ENCODE data around the genes NXPH4, GLI1 and USP15.

GRCh38 chr12:57216230-57217089 lies at the start of gene NXPH4:
Gene NXPH4 (plus strand): TSS chr12:57216794.
- PRO-cap, result unidirectional peak, plus-strand start at chr12:57216794

DNA sequence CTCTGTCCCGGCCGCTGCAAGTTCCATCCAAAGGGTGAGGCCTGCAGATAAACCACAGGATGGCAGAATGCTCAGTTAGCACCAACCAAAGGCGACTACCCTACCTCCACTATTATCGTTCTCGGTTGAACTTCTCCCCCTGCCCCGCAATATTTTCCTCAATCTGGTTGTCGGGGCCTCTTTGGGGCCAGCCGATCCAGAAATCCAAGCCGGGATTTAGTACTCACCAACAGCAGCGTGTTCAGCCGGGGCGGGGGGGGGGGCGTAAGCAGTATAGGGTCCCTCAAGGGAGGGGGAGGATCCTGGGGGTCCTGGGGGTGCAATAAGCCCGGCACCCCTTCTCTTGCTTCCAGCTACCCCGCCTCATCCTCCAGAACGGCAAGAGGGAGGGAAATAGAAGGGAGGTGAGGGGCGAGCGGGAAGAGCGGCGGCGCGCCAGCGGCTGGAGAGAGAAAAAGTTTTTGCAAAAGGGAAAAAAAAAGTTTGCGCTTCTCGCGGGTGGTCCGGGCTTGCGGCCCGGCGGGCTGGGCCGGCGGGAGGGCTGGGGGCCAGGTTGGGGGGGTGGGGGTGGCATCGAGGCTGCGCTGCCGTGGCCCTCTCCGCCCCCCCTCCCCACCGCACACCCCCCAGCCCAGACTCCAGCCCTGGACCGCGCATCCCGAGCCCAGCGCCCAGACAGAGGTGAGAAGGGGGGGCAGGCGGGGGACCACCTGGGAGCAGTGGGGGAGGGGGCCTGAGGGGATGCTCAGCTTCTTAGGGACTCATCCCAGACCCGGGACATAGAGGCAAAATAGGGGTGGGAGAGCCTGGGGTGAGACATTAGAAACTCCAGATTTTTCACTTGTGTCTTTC lies at the start of gene GLI1:
GLI1 (plus strand) TSS at position 265 of the 852 bp plus-strand sequence.
- PRO-cap, result no peak

- PRO-cap, result no peak
These were observed 7.8 kb downstream of the DCTN2 start for GRCh38 chr12:57538927-57539862.

DNA sequence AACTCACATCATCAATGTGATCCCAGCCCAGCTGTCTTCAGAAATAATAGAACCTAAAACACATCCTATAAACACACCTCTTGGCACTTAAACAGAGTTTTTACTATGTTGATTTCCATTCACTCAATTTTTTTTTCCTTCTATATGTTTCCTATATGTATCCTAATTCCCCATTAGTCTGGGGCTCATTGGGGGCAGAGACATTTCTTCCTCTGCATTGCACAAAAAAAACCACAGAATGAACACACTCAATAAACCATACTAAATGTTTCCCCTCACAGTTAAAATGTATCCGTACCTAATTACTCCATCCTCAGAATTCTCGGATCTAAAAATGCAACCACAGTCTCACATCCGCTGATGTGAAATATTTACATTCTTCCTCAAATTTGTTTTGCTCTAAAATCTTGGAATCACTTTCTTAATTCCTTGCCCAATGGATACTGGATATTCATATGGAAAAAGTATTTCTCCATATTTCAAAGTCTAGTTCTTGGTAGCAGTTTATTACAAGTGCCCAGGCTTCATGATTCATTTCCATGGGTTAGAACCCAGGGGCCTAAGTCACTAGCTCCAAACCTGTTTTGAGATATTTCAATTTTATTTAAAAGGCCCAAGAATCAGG lies 1.7 kb downstream of the DCTN2 start:
- PRO-cap, result no peak

DNA sequence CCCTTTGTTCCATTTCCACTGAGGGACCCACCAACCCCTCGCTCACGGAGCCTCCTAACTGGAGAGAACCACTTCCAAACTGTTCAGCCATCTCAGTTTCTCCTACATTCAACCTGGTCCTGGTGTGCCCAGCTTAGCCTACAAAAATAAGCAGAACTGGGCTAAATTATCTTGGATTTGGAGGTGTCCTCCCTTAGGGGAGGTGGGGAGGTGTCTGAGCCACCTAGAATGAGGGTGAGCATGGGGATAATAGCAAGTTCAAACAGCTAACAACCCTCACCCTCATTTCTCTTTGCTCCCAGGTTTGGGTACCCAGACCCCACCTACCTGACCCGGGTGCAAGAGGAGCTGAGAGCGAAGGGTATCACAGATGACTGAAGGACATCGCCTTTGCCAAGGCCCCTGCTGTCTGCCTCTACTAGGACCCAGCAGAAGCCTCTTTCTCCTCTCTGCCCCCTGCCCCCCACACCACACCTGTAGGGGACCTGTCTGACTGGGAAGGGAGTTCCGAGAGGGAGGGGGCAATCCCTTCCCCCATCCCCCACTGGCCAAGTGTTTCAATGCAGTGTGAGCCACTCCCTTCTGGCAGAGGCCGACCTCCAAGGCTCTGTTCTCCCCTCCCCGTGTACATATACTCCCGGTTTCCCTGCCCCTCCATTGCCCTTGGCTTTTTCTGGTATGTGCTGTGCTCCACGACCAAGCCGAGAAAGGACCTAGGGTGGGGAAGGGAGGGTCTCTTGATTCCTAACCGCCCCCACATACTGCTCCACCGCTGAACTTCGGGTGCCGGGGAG lies 2.3 kb upstream of the ARHGEF25 start:
- PRO-cap, result unidirectional peak, plus-strand start at position 657 of the sequence

DNA sequence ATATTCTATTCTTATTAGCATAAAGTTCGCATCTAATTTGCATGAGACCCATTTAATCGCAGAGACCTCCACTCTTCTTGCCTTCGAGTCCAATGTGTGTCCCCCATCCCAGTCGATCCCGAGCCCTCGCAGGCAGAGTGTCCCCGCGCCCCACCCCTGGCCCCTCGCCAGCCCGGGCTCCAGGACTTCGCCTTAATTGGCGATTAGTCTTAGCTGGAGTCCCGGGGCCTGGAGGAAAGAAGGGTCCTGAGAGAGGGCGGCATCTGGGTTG lies 552 bp upstream of the ARHGEF25 start:
- PRO-cap, result bidirectional peak, plus-strand start at position 212 of the sequence, minus-strand start at position 139 of the sequence

- PRO-cap, result bidirectional peak, plus-strand start at chr12:57618386, minus-strand start at chr12:57618030
These were observed 6.7 kb downstream of the ARHGEF25 start for GRCh38 chr12:57617938-57618265.

GRCh38 chr12:57619184-57619945 lies 8.1 kb downstream of the ARHGEF25 start:
- PRO-cap, result bidirectional peak, plus-strand start at chr12:57619527, minus-strand start at chr12:57619358

DNA sequence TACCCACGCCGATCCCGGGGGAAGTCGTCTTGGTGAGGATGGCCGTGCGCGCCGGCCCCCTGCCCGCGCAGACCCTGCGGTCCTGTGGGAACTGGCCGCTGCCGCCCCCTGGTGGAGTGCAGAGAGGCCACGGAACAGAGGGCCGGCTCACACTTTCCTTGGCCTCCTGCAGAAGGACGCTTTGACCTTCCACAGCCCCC lies 10.5 kb downstream of the ARHGEF25 start:
- PRO-cap, result no peak

GRCh38 chr12:57741704-57742387 lies 3.0 kb upstream of the TSPAN31 start:
- PRO-cap, result no peak

- PRO-cap, result no peak
These were observed 13.5 kb downstream of the TSFM start for GRCh38 chr12:57796035-57796531.

- PRO-cap, result no peak
These were observed 8.3 kb upstream of the AVIL start for GRCh38 chr12:57826775-57827269.

- PRO-cap, result no peak
These were observed 329.0 kb downstream of the LRIG3 start for GRCh38 chr12:58591316-58591777.

DNA sequence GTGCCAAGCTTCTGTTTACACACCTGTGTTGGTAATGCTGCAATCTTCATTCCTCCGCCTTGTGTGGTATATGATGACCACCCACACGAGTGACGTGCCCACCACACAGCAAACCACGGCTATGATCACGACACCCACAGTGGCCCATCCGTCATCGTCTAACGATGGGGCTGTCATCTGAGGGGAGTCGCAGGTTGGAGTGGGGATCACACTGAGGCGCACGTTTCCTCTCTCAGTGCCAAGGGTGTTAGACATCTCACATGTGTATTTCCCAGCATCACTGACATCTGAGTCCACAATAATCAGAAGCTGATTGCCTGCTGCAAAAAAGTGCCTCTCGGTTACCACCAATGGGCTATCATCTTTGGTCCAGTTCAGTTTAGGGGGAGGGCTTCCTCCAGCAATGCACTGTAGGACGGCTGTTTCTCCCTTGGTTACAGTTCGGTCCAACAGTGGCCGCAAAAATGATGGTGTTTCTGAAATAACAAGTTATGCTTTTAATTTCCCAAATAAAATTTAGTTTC lies 42.9 kb downstream of the LRIG3 start:
- PRO-cap, result no peak

- PRO-cap, result no peak
These were observed 301.0 kb downstream of the TAFA2 start for GRCh38 chr12:61891570-61892055.

- PRO-cap, result no peak
These were observed 33.6 kb downstream of the TAFA2 start for GRCh38 chr12:62159053-62159390.

DNA sequence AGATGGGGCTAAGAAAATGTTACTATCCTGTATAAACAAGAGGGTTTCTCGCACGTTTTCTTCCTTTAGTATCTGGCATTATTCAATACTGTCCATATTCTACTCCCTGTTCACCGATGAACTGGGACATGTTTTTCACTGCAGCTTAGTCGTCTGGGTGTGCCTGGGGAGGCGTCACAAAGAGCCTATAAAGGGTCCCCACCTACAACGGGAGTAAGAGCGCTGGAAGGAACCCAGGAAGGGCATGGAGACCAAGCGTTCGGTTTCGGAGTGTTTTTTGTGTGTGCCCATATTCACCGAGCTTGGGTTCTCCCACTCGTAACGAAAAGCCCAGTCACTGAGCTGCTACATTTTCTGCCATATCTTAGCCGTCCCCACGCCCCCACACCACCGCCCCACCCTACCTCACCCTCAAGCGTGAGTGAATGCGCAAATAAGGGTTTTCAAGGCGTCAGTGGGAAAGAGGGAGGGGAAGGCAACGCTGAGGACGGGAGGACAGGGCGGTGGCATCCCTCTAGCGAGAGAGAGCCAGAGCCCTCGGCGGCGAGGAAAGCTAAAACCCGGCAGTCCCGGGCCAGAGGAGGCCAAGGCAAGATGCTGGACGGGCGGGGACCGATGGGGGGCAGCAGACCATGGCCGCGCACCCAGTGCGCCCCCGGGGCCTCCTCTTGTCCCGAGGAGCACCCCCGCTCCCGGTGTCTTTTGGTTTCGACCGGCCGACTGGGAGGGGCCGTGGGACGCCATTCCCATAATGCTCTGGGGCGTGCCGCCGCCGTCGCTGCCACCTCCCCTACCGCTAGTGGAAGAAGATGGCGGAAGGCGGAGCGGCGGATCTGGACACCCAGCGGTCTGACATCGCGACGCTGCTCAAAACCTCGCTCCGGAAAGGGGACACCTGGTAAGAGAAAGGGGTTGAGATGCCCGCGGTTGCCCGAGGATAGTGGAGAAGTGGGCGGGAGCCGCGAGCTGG lies at the start of gene USP15:
USP15 (plus strand) TSS at position 799 of the 970 bp plus-strand sequence.
- PRO-cap, result bidirectional peak, plus-strand start at position 216 of the sequence, minus-strand start at position 161 of the sequence; bidirectional peak, plus-strand start at position 799 of the sequence, minus-strand start at position 542 of the sequence

DNA sequence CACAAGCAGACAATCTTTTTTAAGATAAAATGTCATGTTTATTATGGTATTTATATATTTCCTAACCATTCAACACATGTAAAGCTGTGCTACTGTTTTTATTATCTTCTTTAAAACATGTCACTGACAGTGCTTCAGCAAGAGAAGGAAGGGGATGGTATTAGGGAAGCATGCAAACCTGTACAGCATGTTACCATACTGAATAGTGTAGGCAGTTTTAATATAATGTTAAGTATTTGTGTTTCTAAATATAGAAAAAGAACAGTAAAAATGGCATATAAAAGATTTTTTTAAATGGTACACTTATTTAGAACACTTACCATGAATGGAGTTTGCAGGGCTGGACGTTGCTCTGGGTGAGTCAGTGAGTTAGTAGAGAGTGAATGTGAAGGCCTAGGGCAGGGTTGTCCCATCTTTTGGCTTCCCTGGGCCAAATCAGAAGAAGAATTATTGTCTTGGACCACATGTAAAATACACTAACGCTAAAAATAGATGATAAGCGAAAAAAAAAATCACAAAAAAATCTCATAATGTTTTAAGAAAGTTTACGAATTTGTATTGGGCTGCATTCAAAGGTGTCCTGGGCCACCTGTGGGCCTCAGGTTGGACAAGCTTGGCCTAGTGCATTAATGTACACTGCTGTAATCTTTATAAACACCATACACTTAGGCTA lies 17.1 kb downstream of the USP15 start:
- PRO-cap, result no peak

- PRO-cap, result no peak
These were observed 21.3 kb downstream of the MON2 start for GRCh38 chr12:62487976-62488328.

DNA sequence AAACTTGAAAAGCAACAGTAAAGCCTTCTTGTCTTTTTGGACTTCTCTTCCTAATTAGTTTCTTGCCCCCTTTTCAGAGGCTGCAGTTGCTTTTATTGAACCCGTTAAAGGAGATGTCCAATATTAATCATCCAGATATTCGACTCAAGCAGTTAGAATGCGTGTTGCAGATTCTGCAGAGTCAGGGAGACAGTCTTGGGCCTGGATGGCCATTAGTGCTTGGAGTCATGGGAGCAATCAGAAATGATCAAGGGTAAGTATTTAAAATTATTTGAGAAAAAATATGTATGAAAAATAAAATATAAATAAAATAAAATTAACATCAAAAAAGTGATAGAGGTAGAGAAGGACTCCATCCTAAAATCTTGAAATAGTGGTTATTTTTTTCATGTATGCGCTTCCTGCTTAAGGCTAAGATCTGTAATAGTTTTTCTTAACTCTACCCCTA lies 80.2 kb downstream of the MON2 start:
- PRO-cap, result no peak

Data from left ventricle myocardium (tissue), 1 donor.